Foreskin fibroblast (primary cell): ENCODE results near the gene MIEF2.

GRCh38 chr17:17566849-17567947 lies 24.3 kb downstream of the PEMT start:
- RRBS: no CpG with 5 or more reads among the region's 21 CpGs

- RRBS: no CpG with 5 or more reads among the region's 6 CpGs
These were observed 22.8 kb downstream of the PEMT start for GRCh38 chr17:17568670-17569130.

DNA sequence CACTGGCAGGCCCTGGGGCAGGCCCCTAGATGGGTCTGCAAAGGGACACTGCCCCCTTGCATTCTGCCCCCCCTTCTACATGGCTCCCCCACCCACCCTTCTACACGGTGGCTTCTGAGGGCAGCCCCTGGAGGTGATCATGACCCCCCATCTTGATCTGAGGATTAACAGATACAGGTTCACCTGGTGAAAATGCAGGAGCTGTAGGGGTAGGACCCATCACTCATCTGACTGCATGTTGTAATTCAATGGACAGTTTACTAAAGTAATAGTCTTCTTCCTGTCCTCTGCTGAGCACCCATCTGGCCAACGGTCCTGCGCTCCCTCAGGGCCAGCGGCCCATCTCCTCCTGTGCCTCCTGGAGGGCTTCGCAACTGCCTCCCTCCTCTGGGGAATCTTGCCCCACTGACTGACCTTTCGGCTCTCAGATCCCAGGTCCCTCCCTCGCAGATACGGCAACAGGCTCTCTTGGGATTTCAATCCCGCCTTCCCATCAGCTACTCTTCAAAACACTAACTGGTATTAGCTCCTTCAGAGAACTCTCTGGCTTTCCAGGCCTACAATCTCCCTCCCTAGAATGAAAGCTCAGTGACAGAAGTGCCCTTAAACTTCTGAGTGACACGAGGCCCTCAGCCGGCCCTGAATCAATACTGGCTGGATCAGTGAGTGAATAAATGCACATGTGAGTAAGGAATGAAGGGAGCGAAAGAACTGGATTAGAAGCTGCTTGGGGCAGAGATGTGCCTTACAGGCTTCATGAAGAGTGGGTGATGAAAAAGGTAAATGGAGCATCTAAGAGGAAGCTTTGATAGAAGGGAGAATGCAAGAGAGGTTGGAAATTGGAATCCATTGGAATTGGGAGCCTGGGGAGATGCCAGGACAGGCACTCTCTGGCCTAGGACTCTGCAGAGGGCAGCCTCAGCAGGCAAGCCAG lies 1.3 kb downstream of the PEMT start:
- RRBS: no CpG with 5 or more reads among the region's 12 CpGs

DNA sequence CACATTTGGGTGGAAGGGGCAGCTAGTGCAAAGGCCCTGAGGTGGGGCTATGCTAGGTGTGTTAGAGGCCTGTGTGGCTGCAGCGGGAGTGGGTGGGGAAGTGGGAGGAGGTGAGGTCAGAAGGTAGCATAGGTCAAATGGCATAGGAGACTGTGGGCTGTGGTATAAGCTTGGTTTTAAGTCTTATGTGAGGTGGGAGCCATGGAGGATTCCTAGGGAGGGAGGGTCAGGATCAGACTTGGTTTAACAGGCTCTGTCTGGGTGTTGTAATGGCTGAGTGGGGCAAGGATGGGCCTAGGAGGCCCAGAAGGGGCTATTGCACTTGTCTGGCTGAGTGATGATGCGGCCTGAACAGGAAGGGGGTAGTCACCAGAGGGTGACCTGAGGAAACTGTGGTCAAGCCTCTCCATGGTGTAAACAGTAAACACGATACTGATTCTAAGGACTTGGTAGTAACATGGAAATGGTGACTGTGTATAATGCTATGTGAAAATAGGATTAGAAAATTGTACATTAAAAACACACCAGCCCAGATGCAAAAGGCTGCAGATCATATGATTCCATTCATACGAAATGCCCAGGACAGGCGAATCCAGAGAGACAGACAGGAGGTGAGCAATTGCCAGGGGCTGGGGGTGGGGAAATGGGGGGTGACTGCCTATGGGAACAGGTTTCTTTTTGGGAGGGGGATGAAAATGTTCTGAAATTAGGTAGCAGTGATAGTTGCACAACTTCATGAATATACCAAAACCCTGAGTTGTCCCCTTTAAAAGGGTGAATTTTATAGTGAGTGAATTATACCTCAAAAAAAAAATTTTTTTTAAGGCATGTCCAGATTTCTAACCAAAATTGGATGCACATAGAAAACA lies 31.3 kb downstream of the RAI1 start:
- RRBS: no CpG with 5 or more reads among the region's 5 CpGs

DNA sequence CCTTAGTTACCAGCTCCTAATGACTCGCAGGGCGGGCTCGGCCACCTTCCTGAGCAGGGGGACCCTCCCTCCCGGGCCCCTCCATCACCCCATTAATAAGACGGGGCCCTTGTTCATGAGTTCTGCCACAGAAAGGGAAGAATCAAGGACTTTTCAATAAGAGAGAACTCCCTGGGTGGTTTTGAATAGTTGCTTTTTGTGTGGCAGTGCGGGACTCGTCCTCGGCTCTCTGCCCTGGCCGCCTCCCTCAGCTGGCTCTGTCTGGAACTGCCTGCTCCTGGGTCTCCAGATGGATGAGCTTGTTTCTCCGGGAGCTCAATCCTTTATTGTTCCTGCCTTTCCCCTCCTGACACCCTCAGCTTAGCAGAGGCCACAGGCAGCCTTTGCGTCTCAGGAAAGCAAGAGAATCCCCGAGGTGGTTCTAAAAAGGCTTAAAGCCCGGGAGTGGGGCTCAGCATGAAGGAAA lies 60.1 kb downstream of the RAI1 start:
- RRBS: no CpG with 5 or more reads among the region's 13 CpGs

GRCh38 chr17:17749767-17750415 lies 68.6 kb downstream of the RAI1 start:
- RRBS: 33% methylated on average over 1 of the region's 6 CpGs

- RRBS: no CpG with 5 or more reads among the region's 18 CpGs
These were observed 55.5 kb downstream of the SREBF1 start for GRCh38 chr17:17781127-17781767.

GRCh38 chr17:17786101-17786607 lies 50.6 kb downstream of the SREBF1 start:
- RRBS: no CpG with 5 or more reads among the region's 5 CpGs

- RRBS: no CpG with 5 or more reads among the region's 6 CpGs
These were observed 40.2 kb upstream of the SREBF1 start for GRCh38 chr17:17876879-17877477.

DNA sequence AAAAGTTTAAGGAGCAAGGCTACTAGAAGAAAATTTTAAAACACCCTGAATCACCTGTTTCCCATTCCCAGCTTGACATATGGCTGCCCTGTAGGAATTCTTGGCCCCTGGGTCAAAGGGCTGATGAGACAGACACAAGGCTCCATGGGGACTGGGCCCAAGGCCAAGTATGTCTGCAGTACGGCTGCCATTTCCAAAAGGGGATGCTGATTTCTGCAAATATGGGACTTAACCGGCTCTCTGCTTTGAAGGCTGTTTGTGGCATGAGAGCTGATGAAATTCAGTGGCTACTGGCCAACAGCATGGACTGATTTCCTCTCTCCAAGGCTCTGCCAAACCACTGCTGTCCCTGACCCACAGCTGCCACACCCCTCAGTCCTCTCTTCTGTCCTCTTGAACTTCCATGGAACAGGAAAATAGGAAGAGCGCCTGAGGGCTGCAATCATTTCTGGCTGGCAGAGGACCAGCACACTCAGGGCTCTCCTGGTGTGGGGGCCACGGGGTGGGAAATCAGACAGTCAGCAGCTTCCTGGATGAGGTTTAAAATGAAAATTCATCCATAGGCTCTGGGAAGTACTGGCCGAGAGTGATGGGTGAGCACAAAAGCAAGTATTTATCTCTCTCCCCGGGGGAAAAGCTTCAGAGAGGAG lies 63.9 kb upstream of the SREBF1 start:
- RRBS: no CpG with 5 or more reads among the region's 6 CpGs

DNA sequence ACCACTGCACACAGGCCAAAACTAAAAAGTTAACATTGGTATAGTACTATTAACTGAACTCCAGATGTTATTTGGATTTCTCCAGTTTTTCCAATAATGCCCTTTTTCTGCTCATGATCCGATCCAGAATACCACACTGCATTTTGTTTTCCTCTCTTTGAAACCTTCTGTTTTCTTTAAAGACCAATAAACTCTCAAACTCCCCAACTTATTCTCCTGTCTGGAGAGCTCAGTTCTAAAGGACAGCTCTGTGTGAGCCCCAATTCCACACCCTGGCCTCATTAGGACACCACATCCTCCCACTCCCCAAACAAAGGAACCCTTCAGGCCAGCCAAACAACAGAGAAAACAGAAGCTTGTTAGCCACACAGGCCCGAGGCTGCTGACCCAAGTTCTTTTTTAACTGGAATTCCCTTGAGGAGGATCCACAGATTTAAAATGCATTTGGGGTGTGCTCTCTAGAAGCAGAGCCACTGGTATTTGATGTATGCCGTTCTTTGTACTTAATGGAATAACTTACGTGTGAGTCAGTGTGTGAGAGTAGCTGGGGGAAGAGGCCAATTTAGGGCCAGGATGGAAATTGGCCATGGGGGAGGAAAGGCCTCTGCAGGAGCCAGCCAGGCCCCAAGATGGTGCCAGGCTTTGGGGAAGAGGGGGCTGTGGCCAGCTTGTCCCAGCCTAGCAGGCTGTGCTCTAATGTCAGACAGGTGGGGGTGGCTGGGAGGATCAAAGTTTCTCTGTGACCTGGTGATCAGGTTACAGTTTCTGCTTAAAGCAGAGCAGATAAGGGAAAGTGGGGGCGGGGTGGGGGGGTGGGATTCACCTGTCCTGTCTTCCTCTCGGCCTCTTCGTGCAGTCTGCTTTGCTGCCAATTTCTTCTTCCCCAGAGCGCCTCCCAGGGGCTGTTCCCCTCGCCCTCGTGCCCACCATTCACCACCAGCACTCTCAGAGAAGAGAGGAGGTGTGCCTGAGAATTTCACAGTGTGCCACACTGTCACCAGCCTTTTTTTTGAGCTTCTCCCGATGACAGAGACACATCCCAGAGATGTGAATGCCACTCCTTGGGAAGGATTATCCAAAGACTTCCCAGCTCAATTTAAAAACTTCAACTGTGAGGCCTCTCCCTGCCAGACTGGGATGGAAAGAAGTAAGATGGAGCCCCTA lies 50.9 kb downstream of the TOM1L2 start:
- RRBS: no CpG with 5 or more reads among the region's 11 CpGs

GRCh38 chr17:18031953-18032529 lies 6.9 kb downstream of the ATPAF2 start:
- RRBS: no CpG with 5 or more reads among the region's 4 CpGs

GRCh38 chr17:18070844-18071392 lies 16.8 kb upstream of the DRG2 start:
- RRBS: no CpG with 5 or more reads among the region's 8 CpGs

- RRBS: no CpG with 5 or more reads among the region's 7 CpGs
These were observed 1.2 kb upstream of the ALKBH5 start for GRCh38 chr17:18182508-18182704.

DNA sequence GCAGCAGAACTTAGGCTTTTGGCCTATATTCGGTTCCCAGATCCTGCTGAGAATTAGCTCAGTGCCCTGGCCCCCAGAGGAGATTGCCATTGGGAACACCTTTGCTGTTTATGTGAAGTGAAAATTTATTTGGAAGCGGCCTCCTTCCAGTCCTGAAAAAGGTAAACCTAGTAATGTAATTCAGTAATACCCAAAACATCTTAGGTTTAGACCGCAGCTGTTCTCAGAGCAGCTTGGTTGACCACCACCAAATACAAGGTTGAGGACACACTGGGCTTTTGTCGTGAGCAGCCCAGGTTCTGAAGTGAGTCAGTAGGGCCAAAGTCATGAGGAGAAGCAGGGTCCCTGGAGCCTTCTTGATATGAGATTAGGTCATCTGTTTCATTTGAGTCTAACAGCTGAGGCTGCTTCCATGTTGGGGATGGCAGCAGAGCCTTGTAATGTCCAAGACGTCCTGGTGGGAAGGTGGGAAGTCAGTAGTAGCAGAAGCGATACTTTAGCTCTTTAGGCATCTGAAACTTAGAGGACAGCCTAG lies 2.2 kb downstream of the ALKBH5 start:
- RRBS: no CpG with 5 or more reads among the region's 6 CpGs

DNA sequence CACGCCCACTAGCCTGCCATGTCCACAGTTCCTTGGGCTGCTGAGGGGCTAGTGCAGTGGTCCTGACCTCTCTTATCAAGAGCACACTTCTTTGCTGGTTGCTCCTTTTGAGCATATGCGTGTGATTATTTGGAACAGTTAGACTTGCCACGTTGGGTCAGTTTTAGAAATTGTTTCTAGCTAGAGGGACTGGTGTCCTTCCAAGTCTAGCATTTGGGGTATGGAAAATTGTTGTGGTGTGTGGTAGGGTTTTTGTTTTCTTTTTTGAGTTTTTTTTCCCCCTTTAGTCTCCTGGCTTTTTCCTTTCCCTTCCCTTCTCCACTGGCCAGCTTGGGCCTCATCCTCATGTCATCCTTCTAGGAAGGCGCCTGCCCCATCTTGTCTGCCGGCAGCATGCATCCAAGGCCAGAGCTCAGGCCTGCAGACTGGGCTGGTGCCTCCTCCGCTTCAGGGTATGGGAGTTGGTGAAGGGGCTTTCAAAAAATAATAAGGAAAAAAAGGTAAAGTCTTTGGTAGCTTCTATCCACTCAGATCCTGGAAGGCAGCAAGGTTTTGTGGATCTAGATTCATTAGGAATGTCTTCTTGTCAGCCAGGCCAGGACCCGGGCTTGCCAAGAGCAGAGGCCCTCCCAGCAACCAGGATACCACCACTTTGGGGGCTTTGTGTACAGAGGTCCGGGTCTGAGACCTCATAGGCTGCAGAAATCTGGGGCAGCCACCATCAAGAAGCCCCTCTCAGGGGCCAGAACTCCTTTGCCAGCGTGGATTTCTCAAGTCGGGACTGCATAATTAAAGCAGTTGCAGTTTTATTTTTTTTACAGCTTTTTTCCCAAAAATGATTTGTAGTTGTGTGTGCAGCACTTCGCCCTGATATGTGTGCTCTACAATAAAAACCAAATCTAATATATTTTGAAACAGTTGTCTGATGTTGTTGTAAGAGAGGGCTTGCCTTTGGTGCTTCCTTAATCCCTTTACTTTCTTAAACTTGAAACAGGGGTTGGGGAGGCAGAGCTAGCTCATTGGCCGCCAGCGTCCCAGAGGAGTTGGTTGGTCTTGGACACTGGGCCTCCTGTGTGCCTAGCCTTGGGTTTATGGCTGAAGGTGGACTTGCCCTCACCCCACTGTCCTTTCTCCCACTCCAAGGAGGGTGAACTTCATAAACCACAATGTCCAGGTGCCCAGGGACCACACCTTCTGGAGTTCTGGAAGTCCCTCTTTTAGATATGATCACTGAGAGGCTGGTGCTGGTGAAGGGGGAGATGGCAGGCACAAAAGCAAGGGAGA lies 16.0 kb upstream of the LLGL1 start:
- RRBS: 84% methylated on average over 2 of the region's 13 CpGs

- RRBS: no CpG with 5 or more reads among the region's 20 CpGs
These were observed 12.0 kb downstream of the LLGL1 start for GRCh38 chr17:18237421-18237793.

DNA sequence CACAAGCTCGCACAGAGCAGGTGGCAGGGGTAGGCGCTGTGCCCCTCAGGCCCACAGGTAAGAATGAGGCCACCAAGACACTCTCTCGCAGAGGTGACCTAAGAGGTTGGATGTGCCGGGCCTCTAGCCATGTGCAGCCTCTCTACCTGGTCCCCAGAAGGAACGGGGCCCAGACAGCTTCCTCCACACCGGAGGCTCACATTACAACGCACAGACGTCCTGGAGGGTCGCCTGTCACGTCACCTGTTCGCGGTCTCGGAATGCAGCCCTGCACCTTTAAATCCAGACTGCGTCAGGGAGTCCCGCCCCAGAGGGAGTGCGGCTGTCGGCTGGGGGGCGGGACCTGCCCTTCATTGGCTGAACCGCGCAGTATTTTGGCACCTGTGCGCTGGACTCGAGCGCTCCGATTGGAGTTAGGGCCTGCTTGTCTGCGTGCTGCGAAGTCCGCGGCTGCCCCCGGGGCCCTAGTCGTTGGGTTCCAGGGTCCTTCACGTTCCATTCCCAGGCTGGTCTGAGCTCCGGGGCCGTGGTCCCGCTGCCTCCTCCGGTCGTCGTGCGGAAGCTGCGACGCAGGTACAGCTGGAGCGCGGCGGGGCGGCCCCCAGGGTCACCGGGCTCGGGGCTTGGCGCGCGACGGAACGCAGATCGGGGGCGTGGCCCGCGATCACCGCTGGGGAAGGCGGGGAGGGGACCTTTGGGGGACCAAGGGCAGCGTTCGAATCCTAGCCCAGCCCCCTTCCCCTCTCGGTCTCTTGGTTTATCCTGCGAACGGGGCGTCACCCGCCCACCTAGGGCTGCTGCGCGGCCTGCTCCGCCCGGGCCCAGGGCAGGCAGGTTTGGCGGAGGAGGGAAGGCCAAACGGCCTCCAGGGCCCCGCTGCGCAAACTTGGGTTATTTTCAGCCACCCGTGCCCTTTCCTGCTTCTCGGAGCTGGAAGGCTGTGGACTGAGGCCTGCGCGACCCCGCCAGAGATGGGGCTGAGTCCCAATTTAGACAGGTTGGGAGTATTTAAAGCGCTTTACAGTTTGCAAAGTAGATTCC lies at the start of gene MIEF2:
Gene MIEF2, plus strand, starts transcription at position 498 of the 1,041 bp plus-strand sequence.
- RRBS: 3% methylated on average over 18 of the region's 78 CpGs

GRCh38 chr17:18316032-18316714 lies 1.1 kb downstream of the SMCR8 start:
- RRBS: no CpG with 5 or more reads among the region's 15 CpGs

- RRBS: no CpG with 5 or more reads among the region's 45 CpGs
These were observed 49.1 kb upstream of the EPN2 start for GRCh38 chr17:19187943-19188617.